UCH-1 (cell line): ENCODE results near the gene SFPQ.

DNA sequence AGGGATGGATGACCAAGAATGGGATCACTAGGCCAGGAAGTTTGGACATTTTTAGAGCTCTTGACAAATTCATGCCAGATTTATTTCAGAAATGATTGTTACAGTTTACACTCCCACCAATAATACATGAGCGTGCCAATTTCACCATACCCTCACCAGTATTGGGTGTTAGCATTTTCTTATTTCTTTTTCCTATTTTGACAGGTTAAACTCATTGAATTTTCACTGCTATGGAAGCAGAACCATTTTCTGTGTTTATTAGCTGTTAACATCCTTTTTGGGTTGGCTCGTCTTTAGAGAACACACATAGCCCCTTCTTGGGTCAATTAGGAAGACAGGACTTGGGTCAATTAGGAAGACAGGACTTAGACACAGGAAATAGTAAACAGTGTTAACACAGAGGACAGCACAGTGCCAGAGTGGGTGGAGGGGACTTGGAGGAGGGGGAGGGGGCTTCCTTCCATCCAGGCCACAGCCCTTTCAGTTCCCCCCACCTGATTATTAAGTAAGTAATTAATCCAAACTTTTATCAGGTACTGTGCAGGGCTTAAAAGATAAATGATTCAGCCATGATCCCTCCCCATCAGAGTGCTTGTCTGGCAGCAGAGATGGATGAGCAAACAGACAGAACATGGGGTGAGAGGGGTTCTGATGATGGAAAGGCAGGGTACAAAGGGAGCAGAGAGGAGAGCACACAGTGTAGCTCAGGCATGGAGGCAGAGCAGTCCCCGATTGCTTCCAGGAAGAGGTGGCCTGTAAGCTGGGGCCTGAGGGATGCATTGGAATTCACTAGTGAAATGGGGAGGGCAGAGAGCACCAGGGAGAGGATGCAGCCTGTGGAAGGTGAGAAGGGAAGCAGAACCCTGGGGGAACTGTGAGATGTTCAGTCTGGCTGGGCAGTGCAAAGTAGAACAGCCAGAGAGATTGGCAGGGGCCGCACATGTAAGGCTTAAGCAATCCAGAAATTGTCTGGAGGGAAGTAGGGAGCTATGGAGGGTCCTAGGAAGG, 11.9 kb downstream of the ZNF362 start:
- RRBS = no CpG with 5 or more reads among the region's 4 CpGs

GRCh38 chr1:33298806-33299718, 21.8 kb downstream of the A3GALT2 start:
- RRBS = 47% methylated on average over 9 of the region's 27 CpGs

- RRBS = 89% methylated on average over 1 of the region's 3 CpGs
Measured at GRCh38 chr1:33320794-33321071, 165 bp downstream of the A3GALT2 start.

GRCh38 chr1:33365317-33366156, 44.6 kb upstream of the A3GALT2 start:
- RRBS = no CpG with 5 or more reads among the region's 14 CpGs

GRCh38 chr1:33382406-33383152, 48.3 kb downstream of the PHC2 start:
- RRBS = no CpG with 5 or more reads among the region's 10 CpGs

- RRBS = no CpG with 5 or more reads among the region's 15 CpGs
Measured at GRCh38 chr1:33605986-33606847, 133.8 kb downstream of the ZSCAN20 start.

- RRBS = no CpG with 5 or more reads among the region's 29 CpGs
Measured at GRCh38 chr1:34177146-34177678, 505 bp downstream of the C1orf94 start.

DNA sequence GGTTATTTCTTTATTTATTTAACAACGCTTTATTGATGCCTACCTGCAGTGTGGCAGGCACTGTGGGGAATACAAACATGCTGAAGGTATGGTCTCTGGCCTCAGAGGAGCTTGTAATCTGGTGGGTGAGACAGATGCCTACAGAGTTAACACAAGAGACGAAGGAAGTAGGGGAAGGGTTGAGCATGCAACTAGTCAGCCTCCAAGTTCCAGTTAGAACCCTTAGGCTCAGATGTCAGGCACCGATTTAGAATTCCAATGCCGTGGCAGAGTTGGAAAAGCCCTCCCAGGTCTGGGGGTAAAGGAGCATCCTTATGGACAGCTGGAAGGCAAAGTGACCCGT, 133.0 kb upstream of the GJB5 start:
- RRBS = no CpG with 5 or more reads among the region's 5 CpGs

DNA sequence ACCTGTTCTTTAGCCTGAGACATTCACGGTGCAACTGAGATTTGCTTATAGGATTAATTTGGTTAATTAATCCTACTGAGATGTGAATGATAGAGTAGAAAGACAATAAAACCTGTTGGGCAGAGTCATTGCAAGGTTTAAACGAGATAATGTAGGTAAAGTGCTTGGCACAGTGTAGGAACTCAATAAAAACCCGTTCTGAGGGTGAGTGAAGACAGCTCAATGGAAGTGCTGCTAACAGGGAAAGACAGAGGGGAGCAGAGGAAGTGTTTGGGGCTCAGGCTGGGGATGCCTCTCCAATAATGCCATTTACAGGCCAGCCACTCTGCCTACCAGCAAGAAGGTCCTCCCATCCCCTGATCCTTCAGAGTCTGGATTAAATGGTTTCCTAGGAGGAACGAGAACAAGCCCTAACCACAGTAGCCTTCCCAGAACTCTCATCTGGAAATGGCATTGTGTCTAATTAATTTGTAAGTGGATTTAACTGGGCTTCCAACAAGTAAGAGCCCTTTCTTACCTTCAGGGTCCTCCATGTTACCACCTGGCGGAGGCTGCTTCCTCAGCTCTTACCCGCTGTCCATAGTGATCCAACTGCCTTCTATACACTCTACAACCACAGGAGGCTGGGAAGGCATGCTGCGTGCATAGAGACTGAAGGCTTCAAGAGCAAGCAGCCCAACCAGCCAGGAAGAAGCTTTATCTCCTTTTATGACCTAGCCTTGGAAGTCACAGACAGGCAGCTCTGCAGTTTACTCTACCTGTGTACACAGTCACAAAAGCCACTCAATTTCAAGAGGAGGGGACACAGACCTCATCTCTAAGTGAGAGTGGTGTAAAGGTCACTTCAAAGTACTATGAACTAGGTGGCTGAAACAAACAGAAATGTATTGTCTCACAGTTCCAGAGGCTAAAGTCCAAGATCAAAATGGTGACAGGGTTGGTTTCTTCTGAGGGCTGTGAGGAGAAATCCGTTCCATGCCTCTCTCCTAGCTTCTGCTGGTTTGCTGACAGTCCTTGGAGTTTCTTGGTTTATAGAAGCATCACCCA, 69.9 kb upstream of the GJB5 start:
- RRBS = no CpG with 5 or more reads among the region's 8 CpGs

- RRBS = no CpG with 5 or more reads among the region's 6 CpGs
Measured at GRCh38 chr1:34763470-34763942, 4.0 kb downstream of the GJB4 start.

DNA sequence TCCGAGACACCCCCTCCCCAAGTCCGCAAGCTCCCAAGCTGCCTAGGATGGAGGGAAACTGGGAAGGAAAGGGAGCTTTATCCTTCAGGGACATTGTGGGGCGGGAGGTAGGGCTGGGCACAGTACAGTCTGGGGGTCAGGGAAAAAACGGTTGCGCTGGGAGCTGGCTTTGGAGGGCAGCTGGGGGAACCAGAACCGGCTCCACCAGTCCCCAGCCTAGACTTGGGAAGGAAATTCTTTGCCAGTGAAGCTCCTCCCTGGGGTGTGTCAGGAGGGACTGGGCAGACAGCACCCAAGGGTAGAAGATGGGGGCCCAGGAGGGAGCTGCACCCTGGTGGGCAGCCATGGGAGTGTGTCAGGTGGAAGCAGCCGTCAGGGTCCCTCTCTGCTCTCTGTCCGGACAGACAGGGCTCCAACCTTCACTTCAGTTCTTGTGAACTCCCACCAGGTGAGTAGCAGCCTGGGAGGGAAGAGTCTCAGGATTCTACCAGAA, 1.0 kb downstream of the GJB3 start:
- RRBS = no CpG with 5 or more reads among the region's 8 CpGs

DNA sequence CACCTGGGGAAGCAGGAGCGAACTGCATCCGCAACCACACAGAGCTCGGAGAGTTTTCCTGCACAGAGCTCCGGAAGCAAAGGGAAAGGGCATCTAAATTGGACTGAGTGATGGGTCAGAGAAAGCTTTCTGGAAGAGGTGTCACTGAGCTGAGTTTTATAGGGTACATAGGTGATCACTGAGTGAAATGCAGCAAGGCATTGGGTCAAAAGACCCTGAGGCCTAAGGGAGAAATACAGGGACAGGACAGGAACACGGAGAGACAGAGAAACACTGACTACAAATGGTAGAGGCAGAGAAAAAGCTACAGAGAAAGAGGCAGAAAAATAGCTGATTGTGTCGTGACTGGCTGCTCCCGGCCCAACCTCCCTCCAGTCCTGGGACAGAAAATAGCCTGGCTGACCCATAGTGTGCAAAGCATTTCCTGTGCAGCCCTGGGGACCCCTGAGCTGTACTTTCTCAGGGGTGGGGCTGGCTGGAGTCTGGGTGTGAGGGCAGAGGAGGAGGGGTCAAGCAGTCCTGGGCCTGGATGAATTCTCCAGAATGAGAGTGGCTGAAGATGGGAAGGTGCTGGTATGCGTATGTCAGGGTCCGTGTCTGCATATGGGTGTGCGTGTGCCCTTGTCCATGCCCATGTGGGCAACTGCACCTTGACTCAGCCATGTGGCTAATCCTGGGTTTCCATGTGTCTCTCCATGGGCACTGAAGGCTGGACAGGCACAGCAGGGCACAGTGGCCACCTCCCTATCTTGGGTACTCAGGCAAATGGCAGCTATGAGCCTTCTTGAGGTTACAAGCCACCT, 24.0 kb downstream of the SMIM12 start:
- RRBS = no CpG with 5 or more reads among the region's 10 CpGs

DNA sequence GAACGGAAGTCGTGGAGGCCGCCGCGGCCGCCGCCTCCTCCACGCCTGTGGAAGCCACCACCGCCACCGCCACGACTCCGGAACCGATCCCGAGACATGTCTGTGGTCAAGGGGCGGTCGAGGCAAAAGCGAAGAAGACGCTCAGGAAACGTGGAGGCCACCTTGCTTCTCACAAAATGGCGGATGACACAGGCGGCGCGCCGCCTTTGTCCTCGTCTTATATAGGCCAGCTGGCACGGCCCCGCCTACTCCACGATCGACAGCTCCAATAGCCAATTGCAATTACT, at the start of gene SFPQ:
TSS of gene SFPQ (minus strand) at position 194 of the 287 bp plus-strand sequence.
- RRBS = under 1% methylated on average over 8 of the region's 29 CpGs

DNA sequence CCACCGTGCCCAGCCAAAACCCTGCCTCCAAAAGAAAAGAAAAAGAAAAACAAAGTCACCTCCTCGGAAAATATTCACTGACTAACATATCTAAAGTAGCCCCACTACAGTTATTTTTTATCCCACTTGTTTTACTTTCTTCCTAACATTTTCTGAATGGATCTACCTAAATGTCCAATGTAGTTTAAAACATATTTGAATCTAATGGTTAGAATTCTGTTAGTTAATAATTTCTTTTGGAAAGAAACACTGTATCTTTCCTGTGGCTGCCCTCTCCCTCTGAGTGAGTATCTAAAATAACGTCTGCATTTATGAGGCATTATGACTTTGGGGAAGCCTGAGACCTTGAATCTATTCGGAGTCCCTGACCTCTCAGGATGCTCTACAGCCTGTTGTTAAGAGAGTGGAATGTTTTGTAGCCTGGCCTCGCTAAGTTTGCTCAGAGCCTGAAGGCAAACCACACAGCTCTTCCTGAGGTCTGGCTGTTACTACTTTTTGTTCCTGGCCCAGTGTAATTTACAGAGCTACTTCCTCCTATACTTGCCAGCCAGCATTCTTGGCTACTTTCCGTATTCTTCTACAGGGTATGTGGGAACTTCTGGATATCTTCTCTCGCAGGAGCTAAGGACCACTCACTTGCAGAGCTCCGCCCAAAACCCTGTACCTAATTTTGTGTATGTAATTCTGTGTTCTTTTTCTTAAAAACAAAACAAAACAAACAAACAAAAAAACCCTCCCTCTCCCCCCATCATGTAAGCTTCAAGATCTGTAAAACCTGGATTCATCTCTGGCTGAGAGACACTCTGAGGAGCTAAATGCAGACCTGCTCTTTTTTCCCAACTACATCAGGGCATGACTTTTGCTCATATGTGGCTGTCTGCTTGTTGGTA, 3.7 kb upstream of the ZMYM4 start:
- RRBS = no CpG with 5 or more reads among the region's 8 CpGs

DNA sequence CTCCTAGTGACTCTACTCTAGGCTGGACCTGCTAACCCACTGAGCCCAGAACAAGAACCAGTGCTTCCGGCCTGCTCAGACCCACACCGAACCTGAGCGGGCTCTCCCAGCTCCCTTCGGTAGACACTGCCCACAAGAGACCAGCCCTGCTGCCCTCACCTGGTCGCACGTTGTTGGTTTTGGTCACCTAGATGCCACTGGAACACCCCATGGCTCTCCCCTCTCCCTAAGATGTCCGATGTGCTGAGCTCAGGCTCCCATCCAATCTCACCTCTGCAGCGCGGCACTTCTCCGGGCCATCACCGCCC, 120.3 kb downstream of the KIAA0319L start:
- RRBS = no CpG with 5 or more reads among the region's 11 CpGs

DNA sequence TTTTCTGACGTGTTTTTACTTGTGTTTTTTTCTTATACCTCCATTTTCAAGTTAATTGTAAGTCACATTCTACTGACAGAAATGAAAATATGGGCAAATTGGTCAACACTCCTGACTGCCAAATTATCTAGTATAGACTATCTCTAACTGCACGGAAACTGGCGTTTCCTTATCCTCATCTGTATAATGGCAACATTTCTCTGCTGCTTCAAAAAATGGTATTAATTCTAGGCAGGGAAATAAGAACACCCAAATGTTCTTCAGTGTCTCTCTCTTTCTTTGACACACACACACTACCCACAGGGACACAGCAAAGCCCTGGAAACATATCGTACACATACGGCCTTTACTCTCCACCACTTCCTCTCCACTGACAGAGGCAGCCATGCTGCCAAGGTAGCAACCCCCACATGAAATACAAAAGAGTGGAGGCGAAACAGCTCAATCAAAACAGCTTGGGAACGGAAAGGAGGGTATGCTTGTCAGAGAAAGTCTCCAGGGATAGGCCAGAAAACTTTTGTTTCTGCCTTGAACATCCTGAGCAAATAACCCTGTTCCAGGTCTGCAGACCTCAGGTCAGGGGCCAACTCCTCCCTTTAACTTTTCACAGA, 18.3 kb downstream of the KIAA0319L start:
- RRBS = no CpG with 5 or more reads among the region's 7 CpGs

DNA sequence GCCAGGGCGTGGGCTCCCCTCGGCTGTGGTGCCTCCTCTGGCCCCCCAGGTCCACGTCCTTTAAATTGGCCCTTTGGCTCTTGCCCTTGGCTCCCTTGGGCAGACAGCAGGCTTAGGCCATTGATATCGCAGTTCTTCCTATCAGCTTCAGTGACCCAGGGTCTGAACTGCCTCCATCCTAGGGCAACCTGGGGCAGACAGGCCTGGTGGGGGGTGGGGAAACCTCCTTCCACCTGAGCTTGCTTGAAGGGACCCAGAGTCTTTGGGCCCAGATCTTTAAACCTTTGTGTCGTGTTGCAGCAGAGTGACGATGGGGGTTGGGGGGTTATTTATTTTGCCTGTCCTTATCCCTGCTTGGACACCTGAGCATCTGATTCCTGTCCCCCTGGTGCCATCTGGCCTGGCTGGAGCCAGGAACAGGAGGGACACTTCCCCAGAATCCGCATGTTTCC, 7.0 kb upstream of the TFAP2E start:
- RRBS = no CpG with 5 or more reads among the region's 7 CpGs

- RRBS = 47% methylated on average over 28 of the region's 70 CpGs
Measured at GRCh38 chr1:35573851-35574517, 870 bp downstream of the TFAP2E start.

DNA sequence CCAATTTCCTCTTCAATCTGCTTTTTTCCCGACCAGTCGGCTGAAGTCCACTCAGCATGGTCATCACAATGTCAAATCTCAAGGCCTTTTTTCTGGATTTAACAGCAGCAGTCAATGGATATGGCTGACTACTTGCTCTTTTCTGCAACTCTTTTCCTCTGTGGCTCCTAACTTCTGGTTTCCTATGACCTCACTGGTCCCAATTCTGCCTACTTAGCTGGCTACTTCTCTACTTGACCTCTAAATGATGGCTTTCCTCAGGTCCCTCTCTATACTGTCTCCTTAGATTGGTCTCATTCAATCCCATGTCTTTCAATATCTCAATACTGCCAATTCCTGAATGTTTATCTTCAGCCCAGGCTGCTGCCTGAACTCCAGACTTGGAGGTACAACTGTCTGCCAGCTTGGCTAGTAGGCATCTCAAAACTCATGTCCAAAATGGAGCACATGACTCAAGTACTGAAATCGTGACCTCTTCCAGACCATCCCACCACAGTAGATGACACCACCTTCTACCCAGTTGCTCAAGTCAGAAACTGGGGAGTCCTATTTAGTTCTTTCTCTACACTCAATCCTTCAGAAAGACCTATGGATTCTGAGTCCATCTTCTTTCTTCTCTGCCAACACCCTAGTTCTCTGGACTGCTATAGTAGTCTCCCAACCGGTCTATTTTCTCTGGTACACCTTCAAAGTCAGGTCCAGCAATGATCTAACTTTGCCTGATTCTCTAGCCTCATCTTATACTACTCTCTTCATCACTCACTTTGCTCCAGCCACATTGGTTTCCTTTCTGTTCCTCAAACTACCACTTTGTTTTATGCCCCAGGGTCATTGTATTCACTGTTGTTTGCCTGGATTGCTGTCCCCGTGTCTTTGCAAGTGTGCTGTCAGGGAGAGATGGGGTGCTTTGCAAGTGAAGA, 23.4 kb downstream of the TFAP2E start:
- RRBS = no CpG with 5 or more reads among the region's 5 CpGs

DNA sequence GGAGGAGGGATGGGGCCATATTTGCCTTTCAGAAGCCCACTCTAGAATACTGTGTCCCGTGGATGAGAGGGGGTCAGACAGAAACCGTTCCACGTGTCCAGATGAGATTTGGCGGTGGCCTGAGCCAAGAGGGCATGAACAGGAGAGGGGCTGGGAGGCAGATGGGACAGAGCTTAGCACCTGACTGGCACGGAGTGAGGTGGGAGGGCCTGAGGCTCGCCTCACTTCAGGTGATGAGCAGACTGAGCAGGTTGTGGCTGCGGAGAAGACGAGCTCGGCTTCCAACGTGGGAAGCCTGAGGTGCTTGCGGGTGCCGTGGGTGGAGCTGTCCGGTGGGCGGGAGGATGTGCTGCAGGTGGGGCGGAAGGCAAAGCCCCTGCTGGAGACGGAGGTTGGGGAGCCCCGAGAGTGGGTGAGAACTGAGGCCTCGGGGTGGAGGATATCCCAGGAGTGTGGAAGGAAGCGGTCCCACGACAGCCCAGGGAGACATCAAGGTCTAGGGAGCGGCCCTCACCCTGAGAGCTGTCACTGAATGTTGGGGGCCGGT, 11.5 kb downstream of the C1orf216 start:
- RRBS = no CpG with 5 or more reads among the region's 22 CpGs